ENCODE results near the gene SEL1L.

DNA sequence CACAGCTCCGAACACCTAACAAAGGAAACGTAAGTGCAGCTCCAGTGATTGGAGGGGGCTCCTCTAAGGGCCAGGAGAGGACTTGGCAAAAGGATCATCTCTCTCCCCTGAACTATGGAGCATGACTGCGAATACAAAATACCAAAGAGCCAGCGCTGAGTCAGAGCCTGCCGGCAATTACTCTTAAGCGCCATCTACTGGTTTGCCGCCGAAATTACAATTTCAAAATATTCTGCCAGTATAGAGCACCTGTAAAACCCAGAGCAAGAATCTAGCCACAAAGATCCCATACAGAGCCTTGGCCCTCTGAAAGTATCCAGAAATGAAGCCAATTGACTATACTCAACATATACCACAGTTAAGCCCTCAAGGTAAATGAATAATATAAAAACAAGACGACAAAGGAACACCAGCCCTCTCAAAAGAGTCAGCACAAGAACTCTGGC is 50.2 kb downstream of the GTF2A1 start:
- PRO-cap = unidirectional peak, minus-strand start at position 114 of the sequence

GRCh38 chr14:81219085-81219728 is 1.6 kb downstream of the GTF2A1 start:
- PRO-cap = bidirectional peak, plus-strand start at chr14:81219498, minus-strand start at chr14:81219363

DNA sequence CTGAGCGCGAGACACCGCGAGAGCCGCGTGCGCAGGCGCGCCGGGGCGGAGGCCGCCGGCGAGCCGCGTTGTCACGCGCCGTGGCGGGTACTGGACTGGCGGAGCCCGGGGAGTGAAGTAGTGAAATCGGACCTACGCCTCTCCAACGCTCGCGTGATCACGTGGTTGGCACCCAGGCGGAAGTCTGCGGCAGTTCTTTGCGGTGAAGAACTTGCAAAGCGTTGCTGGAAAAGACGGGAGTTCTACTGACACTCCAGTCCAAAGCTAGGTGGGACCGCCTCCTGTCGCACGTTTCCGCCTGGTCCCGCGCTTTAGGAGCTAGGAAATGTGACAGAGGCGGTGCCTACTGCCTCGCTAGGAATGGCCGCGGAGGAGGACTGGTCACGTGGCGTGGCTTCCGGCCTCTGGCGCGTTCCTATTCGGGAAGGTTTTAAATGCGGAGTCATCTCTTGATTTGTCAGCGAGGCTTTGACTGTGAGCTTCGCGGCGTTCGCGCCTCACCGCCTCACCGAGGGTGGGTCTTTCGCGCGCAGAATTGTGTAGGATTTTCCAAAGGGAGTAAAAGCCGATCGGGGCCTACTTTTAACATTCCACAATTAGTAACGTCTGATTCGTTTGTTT is 363 bp upstream of the GTF2A1 start:
- PRO-cap = bidirectional peak, plus-strand start at position 38 of the sequence, minus-strand start outside the sequence; bidirectional peak, plus-strand start at position 90 of the sequence, minus-strand start at position 97 of the sequence; bidirectional peak, plus-strand start at position 460 of the sequence, minus-strand start at position 286 of the sequence

GRCh38 chr14:81323032-81323524 is 77.0 kb downstream of the STON2 start:
- PRO-cap = no peak

DNA sequence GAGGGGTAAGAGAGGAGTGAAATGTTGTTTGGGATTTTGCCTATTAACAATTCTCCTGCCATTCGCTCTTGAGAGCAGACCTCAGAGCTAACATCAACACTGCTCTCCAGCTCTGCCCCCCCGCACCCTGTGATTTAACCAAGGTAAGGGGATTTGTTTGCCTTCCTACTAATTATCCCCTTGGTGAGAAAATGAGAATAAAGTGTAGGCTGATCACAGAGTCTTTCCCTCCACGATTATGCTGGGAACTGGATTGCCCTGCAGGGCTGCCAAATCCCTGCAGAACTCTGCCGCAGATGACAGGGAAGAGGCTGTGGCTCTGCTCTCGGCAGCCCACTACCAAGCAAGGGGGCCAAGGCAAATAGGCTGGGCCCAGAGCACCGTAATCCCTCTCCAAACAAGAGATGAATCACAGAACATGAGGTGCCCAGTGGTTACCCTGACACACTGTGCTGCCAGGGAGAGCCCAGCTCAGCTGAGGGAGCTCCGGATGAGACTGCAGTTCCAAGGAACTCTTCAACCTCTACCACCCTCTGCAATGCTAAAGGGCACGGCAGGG is 34.0 kb downstream of the STON2 start:
- PRO-cap = no peak

GRCh38 chr14:81473958-81474460 is 59.6 kb downstream of the SEL1L start:
- PRO-cap = no peak

- PRO-cap = bidirectional peak, plus-strand start at chr14:81534078, minus-strand start at chr14:81533807
Observed at GRCh38 chr14:81533185-81534387, at the start of gene SEL1L. Gene SEL1L (minus strand): TSS chr14:81533853.

DNA sequence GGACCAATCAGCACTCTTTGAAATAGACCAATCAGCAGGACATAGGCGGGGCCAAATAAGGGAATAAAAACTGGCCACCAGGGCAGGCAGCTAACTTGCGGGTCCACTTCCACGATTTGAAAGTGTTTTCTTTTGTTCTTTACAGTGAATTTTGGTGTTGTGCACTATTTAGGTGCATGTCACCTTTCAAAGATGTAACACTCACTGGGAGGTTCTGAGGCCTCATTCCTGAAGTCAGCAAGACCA is 1973.4 kb upstream of the FLRT2 start:
- PRO-cap = no peak

DNA sequence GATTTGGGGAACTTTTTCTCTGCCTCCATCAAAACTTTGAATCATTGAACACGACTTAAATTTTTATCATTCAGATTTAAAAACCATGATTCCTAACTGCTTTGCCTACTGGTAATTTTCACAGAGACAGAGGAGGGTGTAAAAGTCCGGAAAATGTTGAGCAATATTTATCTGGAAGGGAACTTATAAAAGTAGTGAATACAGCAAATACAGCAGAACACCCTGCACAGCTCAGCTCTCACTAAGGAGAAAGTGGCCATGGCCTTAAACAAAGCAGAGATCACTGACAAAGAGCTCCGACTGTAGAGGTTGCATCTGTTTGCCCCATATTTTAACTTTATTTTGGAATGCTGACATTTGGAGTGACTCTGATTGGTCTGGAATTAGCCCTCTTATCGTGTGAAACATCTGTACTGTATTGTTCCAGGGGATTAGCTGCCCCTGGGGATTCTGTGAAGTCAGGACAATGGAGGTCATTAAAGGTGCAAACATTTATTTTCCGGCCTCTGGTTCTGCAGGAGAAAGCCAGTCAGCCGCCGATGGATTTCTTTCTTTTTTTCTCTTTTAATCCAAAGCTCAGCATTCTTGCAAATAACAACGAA is 1275.7 kb upstream of the FLRT2 start:
- PRO-cap = no peak

DNA sequence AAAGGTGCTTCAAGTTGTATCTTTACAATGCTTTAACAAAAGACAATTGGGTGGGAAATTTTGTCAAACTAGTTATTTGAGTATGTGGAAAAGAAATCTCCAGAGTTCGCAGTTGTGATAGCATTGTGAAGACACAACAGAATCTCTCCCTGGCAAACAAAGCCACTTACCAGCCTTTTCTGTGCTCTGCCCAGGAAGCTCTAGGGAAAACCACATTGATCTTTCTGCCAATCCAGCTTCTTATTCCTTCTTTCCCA is 166.2 kb upstream of the FLRT2 start:
- PRO-cap = no peak

DNA sequence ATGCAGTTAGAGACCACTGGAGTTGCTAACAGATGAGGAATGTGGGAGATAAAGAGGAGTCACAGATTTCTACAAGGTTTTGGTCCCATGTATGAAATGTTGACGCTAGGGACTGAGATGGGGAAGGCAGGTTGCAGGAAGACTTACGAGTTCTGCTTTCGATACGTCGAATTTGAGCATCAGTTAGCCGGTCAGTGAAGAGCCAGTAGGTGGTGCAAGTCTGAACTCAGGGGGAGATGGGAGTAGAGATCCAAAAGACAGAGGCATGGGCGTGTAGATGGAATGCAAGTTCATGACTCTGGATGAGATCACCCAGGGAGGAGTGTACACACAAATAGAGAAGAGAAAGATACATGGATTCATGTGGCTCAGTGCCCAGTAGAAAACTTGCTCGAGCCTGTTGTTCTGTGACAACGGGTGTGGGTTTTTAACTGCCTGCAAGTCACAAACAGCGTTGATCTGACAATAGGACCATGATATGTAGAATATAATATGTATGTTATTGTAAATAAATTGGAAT is 114.7 kb upstream of the FLRT2 start:
- PRO-cap = no peak

DNA sequence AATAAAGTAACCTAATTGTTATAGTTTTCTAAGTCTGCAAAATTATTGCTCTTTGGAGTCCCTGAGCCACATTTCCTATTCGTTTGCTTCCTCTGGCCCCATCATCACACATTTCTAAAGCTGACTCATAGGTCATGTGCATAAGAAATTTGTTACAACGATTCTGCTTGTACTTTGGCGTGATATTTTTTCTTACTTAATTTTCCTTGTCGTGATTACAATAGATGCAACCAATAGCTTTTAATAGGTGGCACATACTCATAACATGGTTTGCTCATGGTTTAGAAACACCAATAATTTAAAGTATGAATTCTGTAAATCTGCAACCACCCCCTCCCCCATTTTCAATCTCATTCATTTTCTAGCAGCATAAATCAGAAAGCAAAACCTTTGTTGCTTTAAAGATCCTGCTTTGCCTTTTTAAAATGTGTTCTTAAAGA is 1.8 kb upstream of the FLRT2 start:
- PRO-cap = no peak

DNA sequence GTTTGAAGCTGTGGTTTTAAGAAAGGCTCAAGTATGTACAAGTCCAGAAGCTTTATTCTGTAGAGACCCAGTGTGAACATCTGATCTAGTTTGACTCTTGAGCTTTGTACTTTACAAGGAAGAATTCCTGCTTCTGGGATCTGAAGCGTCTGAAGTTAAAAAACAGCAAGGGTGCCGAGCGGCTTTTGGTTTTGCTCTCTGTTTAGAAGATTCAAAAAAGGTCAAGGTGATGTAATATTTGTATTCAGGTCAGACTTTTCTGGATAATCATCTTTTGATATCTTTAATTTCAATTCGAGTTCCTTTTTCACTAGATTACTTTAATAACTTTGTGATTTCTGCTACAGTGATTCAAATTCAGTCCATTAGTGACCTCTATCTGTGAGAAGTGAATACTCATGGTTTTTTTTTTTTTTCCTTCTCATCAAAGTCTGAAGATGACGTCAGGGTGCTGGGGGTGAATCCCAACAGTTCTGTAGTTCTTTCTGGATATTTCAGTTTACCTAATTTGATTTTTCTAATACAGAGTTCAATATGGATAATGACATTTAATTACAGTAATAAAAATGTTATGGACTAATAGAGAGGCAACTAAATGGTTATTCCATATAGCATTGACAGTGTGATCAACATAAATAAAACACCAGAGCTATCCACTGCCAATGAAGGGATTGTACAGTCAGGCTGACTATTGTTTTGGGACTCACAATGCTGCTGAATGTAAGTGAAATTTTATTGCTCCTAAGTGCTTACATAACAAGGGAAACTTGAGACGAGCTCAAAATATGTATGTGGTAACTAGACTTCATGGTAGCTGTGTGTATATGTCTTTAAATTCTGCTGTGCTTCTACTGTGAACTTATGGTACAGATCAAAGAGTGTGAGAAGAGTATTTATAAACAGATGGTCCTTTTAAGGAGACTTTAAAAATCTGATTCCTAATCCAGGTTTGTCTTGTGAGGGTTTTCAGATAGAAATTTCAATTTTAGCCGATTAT is 6.6 kb downstream of the FLRT2 start:
- PRO-cap = no peak

DNA sequence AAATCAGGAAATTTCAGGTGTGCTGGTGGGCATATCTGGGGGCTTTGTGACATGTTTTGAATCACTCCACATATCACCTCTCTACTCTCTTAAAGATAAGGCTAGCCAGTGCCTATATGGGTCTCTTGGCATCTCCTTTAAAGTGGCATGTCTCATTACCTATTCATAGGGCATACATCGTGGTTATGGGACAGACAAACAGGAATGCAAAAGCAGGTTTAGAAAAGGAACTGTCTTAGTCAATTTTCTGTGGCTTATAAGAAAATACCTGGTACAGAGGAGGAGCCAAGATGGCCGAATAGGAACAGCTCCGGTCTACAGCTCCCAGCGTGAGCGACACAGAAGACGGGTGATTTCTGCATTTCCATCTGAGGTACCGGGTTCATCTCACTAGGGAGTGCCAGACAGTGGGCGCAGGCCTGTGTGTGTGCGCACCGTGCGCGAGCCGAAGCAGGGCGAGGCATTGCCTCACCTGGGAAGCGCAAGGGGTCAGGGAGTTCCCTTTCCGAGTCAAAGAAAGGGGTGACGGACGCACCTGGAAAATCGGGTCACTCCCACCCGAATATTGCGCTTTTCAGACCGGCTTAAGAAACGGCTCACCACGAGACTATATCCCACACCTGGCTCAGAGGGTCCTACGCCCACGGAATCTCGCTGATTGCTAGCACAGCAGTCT is 355.5 kb downstream of the FLRT2 start:
- PRO-cap = no peak

GRCh38 chr14:87841814-87842180 is 151.2 kb downstream of the GALC start:
- PRO-cap = no peak

GRCh38 chr14:88384634-88385044 is 818 bp upstream of the SPATA7 start:
- PRO-cap = no peak

DNA sequence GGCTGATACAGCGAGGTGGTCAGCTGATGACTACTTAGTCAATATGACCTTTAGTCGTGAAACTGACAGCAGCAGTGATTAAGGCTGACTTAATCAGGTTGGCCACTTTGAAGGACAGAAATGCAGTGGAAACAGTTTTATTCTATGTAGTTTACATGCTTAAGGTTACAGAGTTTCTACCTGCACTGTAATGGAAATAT is 51.0 kb downstream of the ZC3H14 start:
- PRO-cap = no peak

GRCh38 chr14:89330179-89331004 is 86.6 kb downstream of the FOXN3 start:
- PRO-cap = unidirectional peak, minus-strand start at chr14:89330411

- PRO-cap = no peak
Observed at GRCh38 chr14:89541639-89542012, 124.6 kb upstream of the FOXN3 start.

- PRO-cap = no peak
Observed at GRCh38 chr14:89564046-89565025, 147.3 kb upstream of the FOXN3 start.